Neutrophil (primary cell): ENCODE measurements around the genes ADAMTS10, MBD3L1 and S1PR2.

DNA sequence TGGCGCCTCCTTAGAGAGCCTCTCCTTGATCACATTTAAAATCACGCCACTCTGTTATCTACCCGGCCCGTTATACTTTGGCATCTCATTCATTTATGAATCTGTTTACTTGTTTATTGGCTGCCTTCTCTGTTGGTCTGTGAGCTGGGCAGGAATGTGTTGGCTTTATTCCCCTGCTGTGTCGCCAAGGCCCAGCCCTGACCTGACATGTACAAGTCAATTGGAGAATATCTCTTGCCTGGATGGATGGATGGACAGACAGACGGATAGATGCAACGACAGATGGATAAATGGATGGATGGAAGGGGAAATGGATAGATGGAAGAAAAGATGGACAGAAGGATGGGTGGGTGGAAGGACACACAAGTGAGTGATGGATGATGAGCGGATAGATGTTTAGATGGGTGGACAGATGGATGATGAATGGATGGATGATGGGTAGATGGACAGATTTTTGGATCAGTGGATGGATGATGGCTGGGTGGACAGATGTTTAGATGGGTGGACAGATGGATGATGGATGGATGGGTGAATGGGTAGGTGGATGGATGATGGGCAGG lies 39.0 kb downstream of the CERS4 start:
- PRO-cap: no peak

GRCh38 chr19:8316868-8317235 lies 4.3 kb downstream of the NDUFA7 start:
- PRO-cap: no peak

GRCh38 chr19:8365734-8366334 lies 1.9 kb downstream of the ANGPTL4 start:
- PRO-cap: no peak

GRCh38 chr19:8370466-8371221 lies 6.7 kb downstream of the ANGPTL4 start:
- PRO-cap: no peak

DNA sequence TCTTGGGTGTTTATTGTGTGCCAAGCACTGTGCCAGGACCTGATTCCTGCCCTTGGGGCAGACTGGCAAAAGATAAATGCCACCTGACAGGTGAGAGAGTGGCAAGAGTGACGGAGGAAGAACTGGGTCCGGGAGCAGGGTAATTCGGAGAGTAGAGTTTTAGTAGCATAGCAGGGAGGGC lies 6.1 kb downstream of the RAB11B start:
- PRO-cap: no peak

DNA sequence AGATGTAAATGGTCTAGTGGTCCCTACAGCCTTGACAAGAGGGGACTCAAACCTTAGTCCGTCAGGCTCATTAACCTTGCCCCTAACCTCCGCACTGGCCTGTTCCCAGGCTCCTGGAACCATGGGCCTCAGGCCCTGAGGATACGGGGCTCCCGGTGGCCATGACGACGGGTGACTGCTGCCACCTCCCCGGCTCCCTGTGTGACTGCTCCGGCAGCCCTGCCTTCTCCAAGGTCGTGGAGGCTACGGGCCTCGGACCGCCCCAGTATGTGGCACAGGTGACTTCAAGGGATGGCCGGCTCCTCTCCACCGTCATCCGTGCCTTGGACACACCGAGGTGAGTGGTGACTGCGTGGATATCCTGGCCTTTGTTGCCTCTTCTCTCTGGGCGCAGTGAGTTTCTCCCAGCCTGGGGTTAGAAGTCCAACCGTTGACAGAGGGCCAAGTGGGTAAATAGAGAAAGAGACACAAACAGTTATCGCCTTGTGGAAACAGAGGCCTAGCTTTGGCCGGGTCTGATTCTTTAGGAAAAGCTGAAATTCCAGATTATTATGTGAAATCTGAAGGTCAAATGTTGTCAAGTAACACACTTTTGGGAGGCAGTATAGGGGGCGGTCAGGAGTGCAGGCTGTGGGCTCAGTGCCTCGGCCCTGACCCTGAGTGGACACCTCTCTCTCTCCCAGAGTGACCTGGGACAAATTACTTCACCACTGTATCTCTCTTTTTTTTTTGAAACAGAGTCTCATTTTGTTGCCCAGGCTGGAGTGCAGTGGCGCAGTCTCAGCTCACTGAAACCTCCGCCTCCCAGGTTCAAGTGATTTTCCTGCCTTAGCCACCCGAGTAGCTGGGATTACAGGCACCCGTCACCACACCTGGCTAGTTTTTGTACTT lies 8.8 kb downstream of the MARCHF2 start:
- PRO-cap: no peak

- PRO-cap: no peak
Observed at GRCh38 chr19:8459797-8460256, 15.1 kb downstream of the HNRNPM start.

- PRO-cap: no peak
Observed at GRCh38 chr19:8478311-8479009, 24.0 kb downstream of the PRAM1 start.

GRCh38 chr19:8486631-8487311 lies 15.7 kb downstream of the PRAM1 start:
- PRO-cap: no peak

DNA sequence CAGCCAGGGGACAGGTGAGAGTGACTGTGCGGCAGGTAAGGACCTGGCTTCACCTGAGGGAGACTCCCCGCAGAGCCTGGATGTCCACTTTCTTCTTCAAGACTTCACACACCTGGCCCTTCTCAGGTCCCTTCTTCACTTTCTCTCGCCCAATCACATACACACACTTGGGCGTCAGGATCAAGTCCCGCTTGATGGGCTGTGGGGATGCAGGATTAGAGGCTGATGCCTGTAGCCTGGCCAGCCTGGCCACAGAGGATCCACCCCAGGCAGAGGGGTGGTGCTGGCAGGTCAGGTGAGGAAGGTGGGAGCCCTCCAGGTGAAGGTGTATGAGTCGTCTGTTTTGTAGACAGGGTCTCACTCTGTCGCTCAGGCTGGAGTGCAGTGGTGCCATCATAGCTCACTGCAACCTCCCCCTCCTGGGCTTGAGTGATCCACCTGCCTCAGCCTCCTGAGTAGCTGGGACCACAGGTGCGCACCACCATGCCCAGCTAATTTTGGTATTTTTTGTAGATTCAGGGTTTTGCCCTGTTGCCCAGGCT lies 13.4 kb upstream of the ZNF414 start:
- PRO-cap: no peak

- PRO-cap: no peak
Observed at GRCh38 chr19:8610149-8611292, at the start of gene ADAMTS10. Gene ADAMTS10 (minus strand): TSS chr19:8610715.

DNA sequence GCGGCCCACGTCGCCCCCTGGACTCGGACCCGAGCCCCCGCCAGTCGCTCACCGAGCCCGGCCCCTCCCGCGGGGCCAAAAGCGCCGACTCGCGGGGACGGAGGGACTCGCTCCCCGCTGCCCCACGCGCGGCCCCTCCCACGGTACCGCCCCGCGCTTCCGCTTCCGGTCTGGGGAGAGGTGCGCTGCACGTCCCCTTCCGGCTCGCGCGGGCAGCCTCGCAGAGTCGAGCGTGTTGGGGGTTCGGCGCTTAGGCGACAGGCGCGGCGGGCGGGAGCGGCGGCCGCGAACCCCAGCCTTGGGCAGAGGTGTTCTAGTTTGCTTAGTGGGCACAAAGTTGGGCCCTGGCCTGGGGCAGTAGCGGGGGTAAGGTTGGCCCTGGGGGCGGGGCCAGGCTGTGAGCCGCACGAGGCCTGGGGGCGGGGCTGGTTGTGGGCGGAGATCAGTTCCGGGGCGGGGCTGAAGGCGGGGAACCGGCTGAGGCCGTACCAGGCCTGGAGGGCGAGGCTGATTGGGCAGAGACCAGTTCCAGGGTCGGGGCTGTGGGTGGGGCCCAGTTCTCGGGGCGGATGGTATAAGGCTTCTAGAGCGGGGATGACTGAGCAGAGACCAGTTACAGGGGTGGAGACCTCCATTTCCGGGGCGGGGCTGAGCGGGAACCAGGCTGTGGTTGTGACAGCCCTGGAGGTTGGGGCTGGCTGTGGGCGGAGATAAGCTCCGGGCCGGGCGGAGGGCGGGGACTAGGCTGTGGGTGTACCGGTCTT lies at the start of gene MBD3L1:
MBD3L1 (plus strand) TSS at position 221 of the 764 bp plus-strand sequence.
- PRO-cap: bidirectional peak, plus-strand start at position 223 of the sequence, minus-strand start at position 91 of the sequence

DNA sequence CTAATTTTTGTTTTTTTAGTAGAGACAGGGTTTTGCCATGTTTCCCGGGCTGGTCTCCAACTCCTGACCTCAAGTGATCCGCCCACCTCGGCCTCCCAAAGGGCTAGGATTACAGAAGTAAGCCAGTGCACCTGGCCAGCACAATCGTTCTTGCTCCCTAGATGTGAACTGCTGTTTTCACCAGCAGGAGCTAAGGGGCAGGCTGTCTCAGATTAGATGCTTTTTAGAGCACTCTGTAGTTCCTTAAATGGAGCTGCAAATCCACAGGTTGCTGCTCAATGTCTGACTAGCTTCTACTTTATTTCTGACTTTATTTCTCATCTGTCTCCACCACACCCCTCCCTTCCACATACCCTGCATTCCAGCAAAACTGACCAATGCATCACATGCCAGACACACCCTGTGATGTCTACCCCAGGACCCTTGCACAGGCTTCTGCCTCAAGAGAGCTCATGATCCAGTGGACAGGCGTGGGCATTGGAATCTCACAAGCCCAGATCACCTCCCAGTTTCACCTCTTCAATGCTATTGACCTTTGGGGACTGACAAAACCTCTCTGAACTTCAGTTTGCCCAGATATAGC lies 36.5 kb upstream of the OR1M1 start:
- PRO-cap: no peak

GRCh38 chr19:9674006-9674763 lies 715 bp downstream of the ZNF562 start:
- PRO-cap: no peak

DNA sequence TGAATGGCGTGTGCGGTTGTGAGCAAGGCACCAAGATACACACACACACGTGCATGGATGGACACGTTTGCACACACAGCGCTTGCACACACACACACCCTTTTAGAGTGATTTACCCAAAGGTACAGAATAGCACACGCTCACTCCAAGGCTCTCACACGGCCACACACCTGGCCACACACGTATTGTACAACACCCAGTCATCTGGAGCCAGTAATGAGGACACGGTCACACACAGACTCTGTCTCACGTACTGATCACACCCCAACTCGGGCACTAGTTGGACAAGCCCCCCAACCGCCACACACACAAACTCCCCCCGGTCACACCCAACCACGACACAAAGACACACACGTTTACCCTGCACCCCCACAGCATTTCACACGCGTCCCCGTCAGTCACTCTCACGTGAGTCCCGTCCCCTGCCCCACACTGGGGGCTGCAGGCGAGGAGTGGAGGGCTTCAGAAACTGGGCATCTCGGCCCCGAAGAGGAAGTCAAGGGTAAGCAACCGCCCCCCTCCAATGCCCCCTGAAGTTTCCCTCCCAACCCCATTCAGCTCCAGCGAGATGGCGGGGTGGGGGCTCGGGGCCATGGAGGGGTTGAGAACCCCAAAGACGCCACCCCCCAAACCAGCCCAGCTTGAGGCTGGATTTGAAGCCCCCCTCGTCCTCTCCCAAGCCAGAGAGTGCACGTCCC lies 709 bp downstream of the OLFM2 start:
- PRO-cap: no peak

- PRO-cap: no peak
Observed at GRCh38 chr19:9980578-9980921, 29.8 kb downstream of the COL5A3 start.

DNA sequence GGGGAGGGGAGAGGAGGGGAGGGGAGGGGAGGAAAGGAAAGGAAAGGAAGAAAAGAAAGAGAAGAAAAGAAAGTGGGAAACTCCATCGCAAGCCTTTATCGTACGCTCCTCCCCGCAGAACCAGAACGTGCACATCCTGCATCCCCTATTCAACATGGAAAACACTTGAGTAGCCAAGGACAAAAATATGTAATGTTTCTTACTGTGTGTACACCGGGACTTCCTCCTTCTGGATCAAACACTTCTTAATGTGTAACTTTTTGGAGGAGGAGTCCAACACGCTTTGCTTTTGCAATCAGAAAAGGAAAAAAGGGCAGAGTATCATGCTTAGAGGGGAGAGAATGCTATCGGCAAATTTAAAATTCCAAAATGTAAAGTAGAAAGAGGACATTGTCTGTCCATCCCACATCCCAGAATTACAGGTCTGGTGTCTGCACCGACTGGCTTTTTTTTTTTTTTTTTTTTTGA lies 7.8 kb upstream of the SHFL start:
- PRO-cap: no peak

- PRO-cap: no peak
Observed at GRCh38 chr19:10198715-10199086, 3.9 kb upstream of the DNMT1 start.

DNA sequence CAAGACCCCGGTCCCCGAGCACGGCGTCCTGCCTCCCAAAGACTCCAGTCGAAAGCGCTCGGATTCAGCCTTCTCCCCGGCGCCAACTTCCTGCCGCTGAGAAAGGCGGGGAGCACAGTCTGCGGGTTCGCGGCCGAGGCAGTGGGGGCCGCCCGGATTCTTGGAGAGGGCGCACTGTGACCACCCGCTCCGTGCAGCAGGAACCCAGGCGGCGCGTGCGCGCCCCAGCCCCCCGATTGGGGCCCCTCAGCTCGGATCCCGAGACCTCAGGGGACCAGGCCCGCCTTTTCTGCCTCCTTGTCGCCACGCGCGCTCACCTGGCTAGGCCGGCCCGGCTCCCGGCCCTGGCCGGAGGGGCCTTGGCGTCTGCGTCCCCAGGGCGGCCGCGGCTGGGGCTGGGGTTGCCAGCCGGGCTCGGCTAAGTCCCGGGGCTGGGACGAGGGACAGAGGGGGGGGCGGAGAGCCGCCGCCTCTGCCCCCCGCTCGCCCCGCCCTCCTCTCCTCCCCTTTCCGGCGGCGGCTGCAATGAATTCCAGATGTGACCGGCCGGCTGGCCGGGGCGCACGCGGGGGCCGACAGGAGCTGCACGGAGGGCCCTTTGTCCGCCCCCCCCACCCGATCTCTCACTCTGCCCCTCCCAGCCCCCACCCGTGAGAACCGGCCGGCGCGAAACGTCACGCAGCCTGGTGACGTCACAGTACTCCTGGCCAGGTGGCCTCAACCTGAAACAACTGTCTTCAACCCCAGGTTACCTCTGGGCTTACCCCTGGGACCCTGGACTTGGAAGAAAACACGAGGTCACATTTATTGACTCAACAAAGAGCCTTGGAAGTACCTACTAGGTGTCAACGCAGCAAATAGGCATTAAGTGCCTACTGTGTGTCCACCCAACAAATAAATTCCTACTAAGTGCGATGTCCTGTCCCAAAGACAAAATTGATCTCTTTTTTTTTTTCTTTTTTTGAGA lies at the start of gene S1PR2:
S1PR2 (minus strand) TSS at position 445 of the 967 bp plus-strand sequence.
- PRO-cap: no peak

DNA sequence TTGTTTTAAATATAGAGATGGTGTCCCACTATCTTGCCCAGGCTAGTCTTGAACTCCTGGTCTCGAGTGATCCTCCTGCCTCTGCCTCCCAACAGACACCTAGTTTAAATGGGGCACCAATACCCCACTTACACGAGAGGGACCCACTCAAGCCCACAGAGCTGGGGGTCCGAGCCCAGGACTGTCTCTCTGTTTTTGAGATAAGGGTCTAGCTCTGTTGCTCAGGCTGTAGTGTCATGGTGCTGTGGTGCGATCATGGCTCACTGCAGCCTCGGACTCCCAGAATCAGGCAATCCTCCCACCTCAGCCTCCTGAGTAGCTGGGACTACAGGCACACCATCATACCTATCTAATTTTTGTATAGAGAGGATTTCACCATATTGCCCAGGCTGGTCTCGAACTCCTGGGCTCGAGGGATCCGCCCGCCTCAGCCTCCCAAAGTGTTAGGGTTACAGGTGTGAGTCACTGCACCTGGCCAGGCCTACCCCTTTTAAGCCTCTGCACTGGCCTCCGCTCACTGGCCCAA lies 6.2 kb downstream of the RAVER1 start:
- PRO-cap: no peak